ENCODE measurements around a stretch of chr2.

DNA sequence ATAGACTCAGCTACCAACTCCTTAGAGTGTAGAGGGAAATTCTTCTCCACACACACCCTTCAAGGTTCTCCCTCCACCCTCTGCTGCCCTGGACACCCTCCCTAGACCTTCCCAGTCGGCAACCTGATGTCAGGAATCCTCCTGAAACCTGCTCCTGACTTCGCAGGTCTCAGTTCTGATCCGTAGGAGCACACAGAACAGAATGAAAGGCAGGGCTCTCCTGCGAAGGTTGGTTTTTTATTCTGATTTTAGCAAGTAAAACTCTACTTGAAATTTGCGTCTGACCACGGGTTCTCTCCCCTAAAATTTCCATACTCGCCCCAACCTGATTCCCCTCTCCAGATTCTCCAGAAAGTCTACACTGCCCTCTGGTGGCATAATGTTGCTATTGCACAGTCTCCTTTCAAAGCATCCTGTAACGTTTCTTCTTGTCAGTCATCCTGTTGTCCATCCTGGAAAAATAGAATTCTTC lies 101.4 kb upstream of the CAB39 start:
- PRO-cap, result no peak

DNA sequence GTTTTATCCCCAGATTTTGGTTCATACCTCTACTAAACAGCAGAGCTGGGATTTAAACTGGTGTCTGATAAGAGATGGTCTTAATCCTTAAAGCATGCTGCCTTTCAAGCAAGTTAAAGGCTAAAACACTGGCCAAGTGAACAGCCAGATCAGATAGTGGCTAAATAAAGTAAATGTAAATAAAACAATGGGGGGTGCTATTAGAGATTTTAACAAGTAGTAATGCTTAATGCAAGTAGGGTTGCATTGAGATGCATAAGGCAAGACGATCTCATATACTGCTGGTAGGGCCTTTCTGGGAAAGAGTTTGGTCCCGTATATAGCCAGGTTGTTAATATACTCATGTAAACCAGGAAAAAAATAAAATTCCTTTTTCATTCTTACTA lies 18.4 kb downstream of the CAB39 start:
- PRO-cap, result no peak

- PRO-cap, result bidirectional peak, plus-strand start at chr2:230861844, minus-strand start at chr2:230861611
Observed at GRCh38 chr2:230861612-230861961, 3.2 kb upstream of the ITM2C start.

GRCh38 chr2:230905271-230905727 lies 19.7 kb downstream of the GPR55 start:
- PRO-cap, result no peak

DNA sequence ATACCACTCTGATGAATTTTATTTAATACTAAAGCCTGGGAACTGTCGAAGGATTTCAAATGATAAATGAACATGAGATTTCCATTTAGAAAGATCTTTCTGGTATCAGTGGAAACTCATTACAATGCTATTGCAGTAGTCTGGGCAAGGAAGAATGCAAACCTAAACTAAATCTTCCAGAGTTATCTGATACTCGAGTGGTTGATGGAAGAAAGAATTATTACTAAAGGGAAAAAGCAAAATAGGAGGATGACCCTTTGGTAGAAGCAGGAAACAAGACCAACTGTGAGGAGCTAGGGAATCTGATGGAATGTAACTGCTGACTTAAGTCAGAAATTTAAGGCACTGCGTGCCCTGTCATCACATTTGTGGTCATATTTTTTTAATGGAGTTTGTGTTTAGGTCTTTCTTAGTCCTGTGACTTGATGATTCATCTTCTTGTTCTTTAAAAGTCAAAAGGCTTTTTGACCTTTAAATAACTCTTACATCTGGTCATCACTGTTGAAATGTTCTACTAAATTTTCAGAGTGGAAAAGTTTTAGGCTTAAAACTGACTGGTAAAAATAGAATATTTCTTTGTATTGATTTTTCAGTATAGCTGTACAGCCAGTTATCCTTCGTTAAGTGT lies 36.5 kb upstream of the ARMC9 start:
- PRO-cap, result no peak

- PRO-cap, result no peak
Observed at GRCh38 chr2:231199223-231199629, 795 bp downstream of the ARMC9 start.

- PRO-cap, result no peak
Observed at GRCh38 chr2:231382583-231382807, 13.0 kb upstream of the B3GNT7 start.

GRCh38 chr2:231386334-231386958 lies 9.1 kb upstream of the B3GNT7 start:
- PRO-cap, result no peak

GRCh38 chr2:231396989-231397571 lies 1.6 kb downstream of the B3GNT7 start:
- PRO-cap, result no peak

DNA sequence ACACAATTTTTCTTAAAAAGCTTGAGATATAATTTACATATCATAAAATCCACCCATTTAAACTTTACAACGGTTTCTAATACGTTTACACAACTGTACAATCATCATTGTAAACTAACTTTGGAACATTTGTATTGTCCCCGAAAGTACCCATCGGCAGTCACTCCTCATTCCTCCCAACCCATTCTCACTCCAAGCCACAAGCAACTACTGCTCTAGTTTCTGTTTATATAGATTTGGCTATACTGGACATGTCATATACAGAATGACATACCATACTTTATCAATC lies 32.8 kb downstream of the NMUR1 start:
- PRO-cap, result no peak

- PRO-cap, result bidirectional peak, plus-strand start at chr2:231514500, minus-strand start at chr2:231514364; bidirectional peak, plus-strand start at chr2:231514631, minus-strand start at chr2:231514787
Observed at GRCh38 chr2:231514448-231515224, 15.6 kb downstream of the NMUR1 start.

- PRO-cap, result no peak
Observed at GRCh38 chr2:231605169-231605357, 12.4 kb downstream of the TEX44 start.

DNA sequence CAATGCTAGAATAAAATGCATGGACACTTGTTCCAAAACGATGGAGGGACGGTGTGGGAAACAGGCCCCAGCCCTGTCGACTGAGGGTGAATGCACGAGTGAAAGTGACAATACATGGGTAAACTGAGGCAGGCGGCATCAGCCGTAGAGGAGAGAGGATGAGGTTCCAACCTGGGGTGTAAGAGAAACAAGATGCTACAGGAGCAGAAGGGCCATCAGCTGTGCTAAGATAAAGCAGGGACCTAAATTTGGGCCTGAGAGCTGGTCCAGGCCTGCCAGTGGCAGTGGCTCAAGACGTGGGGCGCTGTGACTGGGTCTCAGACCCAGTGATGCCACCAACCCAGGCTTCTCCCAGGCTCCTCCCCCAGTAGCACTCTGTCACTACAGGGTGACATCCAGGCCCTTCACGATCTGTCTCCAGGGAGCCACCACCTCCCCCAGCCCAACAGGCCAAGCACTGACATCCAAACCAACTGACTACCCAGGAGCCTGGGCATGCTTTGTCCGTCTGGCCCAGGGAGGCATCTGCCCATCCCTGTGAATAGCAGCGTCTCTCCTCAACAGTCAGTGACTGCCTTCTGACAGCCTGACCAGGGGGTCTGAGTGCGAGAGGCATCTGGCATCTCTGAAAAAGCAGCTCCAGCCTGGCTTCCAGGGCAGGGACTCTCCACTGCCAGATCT lies 12.8 kb downstream of the TEX44 start:
- PRO-cap, result no peak

GRCh38 chr2:231661519-231661778 lies 46.9 kb upstream of the PTMA start:
- PRO-cap, result bidirectional peak, plus-strand start at chr2:231661607, minus-strand start at chr2:231661596

GRCh38 chr2:231671610-231672167 lies 36.6 kb upstream of the PTMA start:
- PRO-cap, result no peak

DNA sequence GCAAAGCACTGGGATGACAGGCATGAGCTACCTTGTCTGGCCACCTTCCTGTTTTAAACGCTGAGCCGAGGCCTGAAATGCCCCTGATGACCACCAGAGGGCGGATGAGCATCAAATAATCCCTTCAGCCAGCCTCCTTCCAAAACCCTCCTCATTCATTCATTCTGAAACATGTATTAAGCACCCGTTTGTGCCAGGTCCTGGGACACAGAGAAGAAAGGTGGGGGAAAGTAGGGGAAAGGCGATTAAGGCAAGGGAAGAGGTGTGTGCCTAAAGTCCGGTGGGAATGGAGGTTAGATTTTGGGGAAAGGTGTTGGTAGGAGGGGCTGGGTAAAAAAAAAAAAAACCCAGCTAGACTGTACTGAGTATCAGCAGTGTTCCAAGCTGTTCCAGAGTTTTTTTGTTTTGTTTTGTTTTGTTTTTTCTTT lies 30.6 kb upstream of the PTMA start:
- PRO-cap, result no peak

GRCh38 chr2:231682835-231683419 lies 25.4 kb upstream of the PTMA start:
- PRO-cap, result no peak

- PRO-cap, result bidirectional peak, plus-strand start at chr2:231714911, minus-strand start at chr2:231714398
Observed at GRCh38 chr2:231714510-231715093, 6.3 kb downstream of the PTMA start.

DNA sequence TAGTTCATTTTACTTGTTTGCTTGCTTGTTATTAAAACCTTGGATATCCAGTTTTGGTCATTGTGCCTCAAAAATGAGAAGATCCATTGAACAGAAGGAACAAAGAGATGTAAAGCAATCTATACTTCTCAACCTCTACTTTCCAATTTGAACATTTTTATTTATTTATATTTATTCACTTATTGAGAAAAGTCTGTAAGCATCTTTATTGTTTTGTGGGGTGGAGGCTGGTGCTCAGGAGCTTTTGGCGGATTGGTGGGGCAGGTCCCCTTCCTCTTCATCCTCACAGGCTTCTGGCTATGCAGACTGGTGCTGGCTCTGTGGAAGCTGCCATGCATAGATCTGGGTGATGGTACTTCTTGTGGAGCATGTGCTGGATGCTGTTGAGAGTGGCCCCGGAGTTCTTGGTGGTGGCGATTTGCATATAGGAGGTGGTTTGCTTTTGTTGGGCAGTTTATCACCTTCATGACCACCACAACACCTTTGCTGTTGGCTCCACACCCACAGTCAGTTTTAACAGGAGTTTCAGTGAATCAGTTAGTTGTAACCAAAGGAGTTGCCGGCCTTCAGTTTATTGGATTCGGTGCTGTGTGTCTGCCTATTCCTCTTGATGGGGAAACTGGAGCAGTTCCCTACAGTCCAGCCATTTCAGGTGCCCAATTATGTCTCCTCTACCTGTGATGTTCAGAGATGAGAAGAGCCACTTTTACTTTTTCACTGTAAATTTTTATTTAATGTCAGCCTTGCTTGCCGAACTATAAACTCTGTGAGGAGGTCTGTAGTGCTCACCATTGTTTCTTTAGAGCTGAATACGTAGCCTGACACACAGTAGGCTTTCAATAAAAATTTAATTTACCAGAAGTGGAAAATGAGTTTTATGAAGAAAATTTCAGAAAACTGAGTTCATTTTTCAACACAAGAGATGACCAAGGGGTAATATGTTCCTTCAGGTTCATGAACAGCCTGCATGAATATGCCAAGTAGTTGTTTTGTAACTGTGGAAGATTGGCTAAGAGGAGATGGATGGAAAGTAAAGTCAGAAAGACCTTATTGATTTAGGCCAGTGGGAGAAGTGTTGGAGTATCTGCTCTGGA lies 3.3 kb downstream of the COPS7B start:
- PRO-cap, result no peak

- PRO-cap, result no peak
Observed at GRCh38 chr2:231798633-231799151, 12.4 kb downstream of the COPS7B start.